REH cell (cell line): ENCODE measurements around the gene NFE2L3.

DNA sequence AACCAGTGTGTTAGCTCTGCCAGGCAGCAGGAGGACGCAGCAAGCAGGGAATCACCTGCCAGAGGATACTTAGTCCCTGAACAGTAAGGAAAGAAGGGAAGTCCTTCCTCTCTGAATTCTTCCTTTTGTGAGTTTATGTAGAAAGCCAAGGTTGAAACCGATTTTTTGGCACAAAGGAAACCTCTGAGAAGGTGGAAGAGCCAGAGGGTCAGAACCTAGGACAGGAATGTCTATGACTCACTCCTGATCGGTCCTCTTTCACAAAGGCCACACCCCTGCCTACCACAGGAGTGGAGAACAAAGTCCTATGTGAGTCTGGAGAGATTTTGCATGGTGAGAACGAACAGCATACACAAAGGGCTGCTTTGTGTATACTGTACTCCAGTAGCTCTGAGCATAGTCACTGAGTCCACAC, 68.8 kb upstream of the GSDME start:
- PRO-cap = no peak

GRCh38 chr7:24922976-24923924, 56.7 kb downstream of the OSBPL3 start:
- PRO-cap = no peak

GRCh38 chr7:24981132-24981550, 1.2 kb upstream of the OSBPL3 start:
- PRO-cap = no peak

- PRO-cap = no peak
Observed at GRCh38 chr7:25028299-25029041, 48.5 kb upstream of the OSBPL3 start.

- PRO-cap = no peak
Observed at GRCh38 chr7:25047704-25048224, 67.8 kb upstream of the OSBPL3 start.

DNA sequence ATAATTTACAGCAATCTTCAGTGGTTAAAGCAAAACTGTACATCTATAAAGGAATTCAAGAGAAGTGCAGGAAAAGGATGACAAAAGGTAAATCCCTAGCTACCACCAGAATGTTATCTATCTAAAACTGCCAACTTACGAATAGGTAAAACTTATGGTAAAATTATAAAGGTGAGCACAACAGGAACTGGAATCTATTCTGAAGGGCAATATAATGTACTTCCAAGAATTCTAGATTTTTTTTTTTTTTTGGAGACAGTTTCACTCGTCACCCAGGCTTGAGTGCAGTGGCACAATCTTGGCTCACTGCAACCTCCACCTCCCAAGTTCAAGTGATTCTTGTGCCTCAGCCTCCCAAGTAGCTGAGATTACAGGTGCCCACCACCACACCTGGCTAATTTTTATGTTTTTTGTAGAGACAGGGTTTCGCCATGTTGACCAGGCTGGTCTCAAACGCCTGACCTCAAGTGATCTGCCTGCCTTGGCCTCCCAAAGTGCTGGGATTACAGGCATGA, 5.1 kb downstream of the CYCS start:
- PRO-cap = no peak

DNA sequence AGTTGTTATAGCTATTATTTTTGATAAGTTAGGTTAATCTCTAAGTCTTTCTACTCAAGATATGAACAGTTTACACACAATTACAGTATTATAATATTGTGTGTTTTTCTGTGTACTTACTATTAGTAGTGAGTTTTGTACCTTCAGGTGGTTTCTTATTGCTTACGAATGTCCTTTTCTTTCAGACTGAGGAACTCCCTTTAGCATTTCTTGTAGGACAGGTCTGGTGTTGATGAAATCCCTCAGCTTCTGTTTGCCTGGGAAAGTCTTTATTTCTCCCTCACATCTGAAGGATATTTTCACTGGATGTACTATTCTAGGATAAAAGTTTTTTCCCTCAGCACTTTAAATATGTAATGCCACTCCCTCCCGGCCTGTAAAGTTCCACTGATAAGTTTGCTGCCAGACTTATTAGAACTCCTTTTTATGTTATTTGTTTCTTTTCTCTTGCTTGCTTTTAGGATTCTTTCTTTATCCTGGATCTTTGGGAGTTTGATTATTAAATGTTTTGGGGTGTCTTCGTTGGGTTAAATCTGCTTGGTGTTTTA, 1.7 kb upstream of the CYCS start:
- PRO-cap = no peak

- PRO-cap = no peak
Observed at GRCh38 chr7:25255668-25256434, 27.6 kb upstream of the NPVF start.

- PRO-cap = no peak
Observed at GRCh38 chr7:25495259-25495678, 267.0 kb upstream of the NPVF start.

DNA sequence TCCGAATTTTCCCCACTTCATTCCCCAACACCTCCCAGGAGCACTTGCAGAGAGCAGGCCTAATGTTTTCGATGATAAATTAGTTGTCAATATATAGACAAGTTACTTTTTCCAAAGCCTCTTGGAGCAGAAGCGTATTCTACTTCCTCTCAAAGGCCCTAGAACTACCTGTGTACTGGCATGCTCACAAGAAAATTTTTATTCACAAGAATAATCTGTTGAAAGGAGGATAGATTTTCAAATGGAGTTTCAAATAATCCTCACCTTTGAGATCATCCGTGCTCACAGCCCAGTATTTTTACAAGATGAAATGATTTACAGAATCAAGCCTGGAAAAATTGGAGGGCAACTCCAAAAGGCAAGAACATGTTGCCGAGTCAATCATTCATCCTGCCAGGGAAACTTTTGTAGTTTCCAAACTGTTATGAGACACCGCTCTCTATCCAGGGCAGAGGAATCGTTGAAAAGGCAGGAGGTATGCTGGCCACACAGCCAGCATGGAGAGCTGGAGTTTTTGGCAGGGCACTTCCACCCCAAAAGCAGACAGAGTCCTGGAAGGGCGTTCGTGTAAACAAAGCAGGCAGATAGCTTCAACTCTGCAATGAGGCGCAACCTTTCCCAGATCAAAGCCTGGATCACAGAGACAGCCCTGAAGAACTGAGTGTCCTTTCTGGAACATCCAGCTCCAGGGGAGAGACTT, 434.3 kb upstream of the NPVF start:
- PRO-cap = no peak

- PRO-cap = no peak
Observed at GRCh38 chr7:25849372-25850226, 302.4 kb upstream of the NFE2L3 start.

- PRO-cap = no peak
Observed at GRCh38 chr7:25852024-25853159, 299.6 kb upstream of the NFE2L3 start.

DNA sequence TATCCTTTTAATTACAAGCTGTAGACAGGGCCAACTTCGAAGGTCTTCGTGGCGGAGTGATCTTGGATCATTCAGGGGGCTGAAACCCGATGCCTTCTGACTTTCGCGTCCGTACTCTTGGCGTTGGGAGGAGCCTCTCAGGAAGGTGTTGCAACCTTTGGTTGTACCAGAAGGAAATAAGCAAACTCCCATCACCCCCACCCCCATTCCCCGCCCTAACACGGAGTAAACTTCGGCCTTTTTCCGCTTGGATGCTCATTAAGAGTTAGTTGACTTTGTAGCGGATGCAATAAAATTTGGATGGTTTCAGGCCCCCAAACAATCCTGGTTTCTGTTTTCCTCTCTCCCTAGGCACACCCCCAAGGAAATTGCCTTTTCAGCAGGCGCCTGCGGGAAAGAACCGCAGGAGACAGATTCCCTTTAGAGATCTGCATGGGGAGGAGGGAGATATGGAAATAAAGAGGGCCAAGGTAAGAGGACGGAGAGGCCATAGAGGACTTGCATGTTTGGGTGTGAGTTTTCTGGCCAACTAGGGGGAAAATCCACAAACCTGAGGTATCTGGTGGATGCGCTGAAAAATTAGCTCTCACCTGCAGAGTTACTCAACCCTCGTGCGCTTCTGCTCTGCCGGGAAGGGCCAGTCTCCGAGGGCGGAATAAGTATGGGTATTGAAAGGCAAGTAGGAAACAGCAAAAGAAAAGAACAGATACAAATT, 294.4 kb upstream of the NFE2L3 start:
- PRO-cap = no peak

DNA sequence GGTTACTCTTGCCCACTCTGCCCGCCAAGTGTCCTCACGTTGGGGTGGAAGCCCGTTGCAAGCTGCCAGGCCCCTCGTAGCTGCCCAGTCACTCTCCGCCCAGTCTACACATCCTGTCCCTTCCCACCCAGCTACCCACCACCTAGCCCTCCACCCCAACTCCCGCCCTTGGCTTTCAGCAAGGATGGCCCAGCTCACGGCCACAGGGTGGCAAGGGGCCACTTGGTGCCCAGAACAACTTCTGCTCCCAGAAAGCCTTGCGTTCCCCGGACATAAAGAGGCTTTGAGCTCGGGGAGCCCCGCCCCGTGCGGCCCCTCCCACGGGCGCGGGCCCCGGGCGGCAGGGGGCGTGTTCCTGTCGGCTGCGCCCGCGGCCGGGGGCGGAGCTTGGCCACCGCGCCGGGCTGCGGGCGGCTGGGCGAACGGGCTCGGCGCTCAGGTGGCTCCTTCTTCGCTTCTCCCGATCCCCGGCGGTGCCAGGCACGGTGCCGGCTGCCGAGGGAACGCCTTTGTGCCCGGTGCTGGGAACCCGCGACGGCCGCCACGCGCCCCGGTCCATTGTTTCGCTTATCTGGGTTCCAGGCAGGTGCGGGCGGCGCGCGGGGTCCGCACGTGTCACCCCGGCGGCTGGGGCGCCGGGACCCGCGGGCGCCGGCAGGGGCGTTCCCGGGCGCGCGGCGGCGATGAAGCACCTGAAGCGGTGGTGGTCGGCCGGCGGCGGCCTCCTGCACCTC, at the start of gene NFE2L3:
Gene NFE2L3, plus strand, starts transcription at position 383 of the 734 bp plus-strand sequence.
- PRO-cap = bidirectional peak, plus-strand start at position 394 of the sequence, minus-strand start at position 274 of the sequence

DNA sequence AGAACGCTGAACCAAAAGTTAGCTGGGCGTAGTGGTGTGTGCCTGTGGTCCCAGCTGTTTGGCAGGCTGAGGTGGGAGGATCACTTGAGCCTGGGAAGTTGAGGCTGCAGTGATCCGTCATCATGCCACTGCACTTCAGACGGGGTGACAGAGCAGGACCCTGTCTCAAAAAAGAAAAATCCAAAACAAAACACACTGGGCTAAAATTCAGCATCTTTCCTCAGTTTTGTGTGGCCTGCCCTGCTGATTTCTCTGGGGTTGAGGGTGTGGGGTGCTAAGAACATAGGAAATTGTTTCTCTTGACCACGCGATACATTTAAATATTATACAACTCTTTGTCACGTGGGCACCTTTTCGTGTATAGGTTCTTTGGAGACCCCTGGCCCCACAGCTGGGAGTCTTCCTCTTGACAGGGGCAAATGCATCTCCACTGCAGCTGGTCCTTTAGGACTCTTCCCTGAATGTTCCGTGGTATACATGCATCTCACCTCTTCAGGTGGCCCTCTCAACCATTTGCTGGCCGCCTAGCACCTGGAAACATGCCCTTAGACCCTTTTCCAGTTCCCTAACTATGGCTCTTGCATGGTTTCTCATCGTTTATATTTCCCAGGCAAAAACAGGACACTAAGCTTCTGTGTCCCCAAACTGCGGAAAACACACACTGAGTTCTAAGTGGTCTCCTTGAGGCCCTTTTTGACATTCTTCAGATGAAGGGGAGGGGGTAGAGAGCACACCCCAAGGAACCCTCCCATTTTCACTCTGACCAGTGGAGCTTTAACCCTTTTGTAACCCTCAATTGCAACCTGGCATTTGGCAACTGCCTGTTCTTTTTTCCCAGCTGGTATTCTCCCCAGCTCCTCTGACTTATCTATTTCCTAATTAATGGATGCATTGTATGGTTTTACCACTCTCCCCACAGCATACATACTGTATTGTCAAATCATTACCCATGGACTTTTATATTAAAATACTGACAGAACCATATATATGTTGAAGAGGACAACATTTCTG, 20.7 kb downstream of the HNRNPA2B1 start:
- PRO-cap = no peak

DNA sequence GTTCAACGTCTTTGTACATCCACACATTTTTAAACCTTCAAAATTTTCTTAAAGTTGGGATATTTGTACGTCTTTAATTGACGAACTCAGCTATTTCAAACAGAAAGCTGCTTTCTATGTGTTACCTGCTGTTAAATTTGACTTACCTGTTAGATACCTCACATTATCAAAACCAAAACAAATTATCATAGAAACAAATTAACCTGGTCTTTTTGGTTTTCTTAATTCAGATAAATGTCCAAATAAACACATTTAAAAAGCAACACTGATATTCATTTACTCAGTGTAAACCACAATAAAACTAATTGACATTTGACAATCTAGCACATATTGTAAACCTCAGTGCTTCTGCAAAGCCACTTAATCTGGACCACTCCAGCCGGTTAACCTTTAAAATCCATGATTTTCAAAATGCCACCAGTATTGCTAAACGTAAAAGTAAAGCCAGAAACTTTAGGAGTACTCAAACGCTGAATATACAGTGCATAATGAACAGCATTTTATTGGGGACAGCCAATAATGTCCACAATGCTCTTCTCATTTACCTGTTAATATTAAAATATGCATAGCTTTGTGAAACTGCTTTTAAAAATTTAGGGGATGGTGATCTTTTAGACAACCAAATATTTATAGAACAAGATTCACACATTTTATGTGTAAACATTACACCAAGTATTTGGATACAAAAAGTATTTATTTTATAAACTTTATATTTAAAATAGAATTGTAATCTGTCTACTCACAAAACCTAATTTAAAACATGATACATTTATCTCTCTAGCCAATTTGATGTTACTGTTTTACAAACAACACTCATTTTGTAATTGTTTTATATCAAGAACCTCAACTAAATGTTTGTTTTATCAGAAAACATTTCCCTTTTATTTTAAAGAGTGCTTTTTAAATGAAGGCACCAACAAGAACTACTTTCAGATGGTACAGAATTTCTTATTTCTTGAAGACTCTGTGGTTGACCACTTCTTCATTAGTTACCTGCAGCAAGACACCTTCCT, 10.8 kb downstream of the HNRNPA2B1 start:
- PRO-cap = no peak

- PRO-cap = no peak
Observed at GRCh38 chr7:26192322-26193155, 8.0 kb downstream of the HNRNPA2B1 start.

DNA sequence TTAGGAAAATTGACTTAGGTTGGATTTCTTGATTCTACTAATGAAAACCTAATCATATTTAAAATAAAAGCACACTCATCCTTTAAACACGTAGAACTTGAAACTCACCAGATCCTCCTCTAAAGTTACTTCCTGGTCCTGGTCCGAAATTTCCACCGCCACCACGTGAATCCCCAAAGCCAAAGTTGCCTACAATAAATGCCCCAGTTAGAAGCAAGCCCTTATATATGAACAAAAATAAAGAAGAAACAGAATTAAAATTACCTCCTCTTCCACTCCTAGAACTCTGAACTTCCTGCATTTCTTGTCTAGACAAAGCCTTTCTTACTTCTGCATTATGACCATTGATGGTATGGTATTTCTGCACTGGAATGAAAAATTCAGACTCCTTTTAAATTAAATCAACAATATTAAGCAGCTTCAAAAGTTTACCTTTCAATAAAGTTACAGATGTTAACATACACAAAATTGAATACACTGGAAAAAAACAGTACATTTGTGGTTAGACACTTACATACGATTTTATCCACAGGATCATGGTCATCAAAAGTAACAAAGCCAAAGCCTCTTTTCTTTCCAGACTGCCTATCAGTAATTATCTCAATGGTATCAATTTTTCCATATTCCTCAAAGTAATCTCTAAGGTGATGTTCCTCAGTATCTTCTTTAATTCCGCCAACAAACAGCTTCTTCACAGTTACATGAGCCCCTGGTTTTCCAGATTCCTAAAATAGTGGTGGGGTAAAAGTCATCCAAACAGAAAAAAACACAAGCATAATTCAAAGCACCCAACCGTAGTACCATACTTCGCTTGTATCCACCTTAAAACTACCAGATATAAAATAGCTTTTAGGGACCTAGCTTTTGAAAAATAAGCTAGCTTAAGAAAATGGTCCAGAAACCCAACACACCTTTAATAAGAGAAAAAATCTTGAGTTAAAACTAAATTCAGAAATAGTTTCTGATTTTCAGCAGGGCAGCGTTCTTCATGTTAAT, 4.0 kb downstream of the HNRNPA2B1 start:
- PRO-cap = no peak

DNA sequence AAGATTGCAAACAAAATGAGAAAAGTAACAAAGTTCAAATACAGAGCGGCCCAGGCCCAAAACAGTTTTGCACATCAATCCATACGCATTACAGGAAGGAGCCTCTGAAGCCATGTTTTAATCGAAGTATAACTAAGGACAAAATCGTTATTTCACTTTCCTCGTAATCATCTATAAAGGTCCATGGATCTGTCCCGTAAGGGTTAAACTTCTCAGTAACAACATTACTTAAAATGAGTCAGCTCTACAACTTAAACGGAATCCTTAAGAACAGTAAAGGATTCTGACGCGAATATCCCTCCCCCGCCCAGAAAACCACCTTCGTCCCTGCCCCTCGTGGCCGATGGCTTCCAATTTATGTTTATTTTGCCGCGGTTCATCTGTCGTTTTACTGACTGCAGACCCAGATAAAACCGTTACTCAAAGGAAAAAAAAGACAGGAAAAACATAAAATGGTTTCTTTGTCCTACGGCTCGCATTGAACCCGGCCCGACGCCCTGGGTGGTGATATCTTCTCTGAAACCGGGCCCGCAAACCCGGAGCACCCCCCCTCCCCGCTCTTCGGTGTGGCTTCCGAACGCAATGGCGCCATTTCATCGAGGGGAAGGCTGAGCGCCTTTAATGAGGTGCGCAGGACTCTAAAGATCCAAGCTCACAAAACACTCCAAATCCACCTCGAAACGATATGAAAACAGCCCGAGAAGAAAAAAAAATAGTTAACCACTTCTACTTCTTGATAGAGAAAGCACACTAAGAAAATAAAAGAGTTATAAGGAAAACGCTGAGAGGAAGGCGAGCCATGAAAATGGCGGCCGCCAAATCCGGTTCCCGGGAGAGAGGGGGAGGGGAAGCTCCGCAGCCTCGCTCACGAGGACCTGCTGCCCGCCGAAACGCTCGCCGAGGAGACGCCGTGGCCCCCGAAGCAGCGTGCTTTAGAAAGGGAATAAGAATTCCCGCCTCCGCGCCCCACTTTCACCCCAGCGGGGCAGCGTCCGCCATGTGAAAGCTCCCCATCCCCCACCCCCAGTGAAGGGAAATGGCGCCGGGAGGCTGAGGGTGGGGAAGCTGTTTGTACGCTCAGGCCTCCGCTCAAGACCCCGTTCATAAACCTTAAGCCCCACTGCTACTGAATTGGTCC, 847 bp downstream of the HNRNPA2B1 start:
- PRO-cap = bidirectional peak, plus-strand start at position 592 of the sequence, minus-strand start at position 518 of the sequence

- PRO-cap = no peak
Observed at GRCh38 chr7:26213158-26213963, 11.8 kb downstream of the CBX3 start.